ENCODE data around the genes DPP10, DDX18 and C2orf76.

CAGE:
- cytosol, long polyA minus RNA, result no peak
- cytosol, long polyA plus RNA, result no peak
- long polyA plus RNA, result no peak
- nucleus, long polyA minus RNA, result no peak
- nucleus, long polyA plus RNA, result no peak
Observed at GRCh38 chr2:113849038-113849429, 40.9 kb upstream of the ACTR3 start.

GRCh38 chr2:113972744-113973561 lies 83.1 kb downstream of the ACTR3 start:
CAGE:
- cytosol, long polyA minus RNA, result no peak
- cytosol, long polyA plus RNA, result no peak
- long polyA plus RNA, result no peak
- nucleus, long polyA minus RNA, result start-site peak on the minus strand at chr2:113973031-113973110, 5 reads
- nucleus, long polyA plus RNA, result no peak

DNA sequence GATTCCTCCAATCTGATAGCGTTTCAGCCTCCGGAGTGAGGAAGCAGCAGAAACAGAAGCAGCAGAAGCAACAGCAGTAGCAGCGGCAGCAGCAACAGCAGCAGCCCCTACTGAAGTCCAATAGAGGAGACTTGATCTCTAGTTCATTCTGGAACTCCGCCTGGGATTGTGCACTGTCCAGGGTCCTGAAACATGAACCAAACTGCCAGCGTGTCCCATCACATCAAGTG lies at the start of gene DPP10:
TSS of gene DPP10 (plus strand) at position 55 of the 230 bp plus-strand sequence.
CAGE:
- cytosol, long polyA minus RNA, result no peak
- cytosol, long polyA plus RNA, result no peak
- long polyA plus RNA, result no peak
- nucleus, long polyA minus RNA, result no peak
- nucleus, long polyA plus RNA, result no peak

DNA sequence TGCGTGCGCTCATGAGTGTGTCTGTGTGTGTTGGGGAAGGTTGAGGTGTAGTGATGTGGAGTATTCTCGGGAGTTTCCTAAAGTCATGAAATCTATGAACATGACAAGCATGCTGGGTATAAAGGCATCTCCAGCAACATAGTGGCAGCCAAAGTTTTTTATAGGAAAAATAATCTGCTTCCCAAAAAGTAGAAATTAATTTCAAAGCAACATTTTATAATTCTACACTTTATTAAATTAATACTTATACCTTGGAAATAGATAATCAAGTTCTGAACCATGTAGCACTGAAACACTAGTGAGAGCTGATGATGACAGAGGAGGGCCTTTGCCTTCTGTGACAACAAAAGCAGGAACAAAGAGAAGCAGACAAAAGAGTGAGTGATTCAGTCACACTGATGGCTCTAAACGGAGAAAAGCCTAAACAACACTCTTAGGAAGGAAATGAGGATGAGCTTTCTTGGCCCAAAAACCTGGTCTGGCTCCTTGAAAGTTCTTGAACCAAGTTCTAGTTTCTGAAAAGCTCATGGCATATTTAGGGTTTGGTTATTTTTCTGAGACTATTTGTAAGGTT lies 271.8 kb downstream of the DPP10 start:
CAGE:
- cytosol, long polyA minus RNA, result no peak
- cytosol, long polyA plus RNA, result no peak
- long polyA plus RNA, result no peak
- nucleus, long polyA minus RNA, result no peak
- nucleus, long polyA plus RNA, result no peak

DNA sequence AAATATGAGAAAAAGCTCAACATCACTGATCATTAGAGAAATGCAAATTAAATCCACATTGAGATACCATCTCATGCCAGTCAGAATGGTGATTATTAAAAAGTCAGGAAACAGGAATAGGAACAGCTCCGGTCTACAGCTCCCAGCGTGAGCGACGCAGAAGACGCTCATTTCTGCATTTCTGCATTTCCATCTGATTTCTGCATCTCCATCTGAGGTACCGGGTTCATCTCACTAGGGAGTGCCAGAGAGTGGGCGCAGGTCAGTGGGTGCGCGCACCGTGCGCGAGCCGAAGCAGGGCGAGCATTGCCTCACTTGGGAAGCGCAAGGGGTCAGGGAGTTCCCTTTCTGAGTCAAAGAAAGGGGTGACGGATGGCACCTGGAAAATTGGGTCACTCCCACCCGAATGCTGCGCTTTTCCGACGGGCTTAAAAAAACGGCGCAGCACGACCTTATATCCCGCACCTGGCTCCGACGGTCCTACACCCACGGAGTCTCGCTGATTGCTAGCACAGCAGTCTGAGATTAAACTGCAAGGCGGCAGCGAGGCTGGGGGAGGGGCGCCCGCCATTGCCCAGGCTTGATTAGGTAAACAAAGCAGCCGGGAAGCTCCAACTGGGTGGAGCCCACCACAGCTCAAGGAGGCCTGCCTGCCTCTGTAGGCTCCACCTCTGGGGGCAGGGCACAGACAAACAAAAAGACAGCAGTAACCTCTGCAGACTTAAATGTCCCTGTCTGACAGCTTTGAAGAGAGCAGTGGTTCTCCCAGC lies 10.6 kb upstream of the DDX18 start:
CAGE:
- cytosol, long polyA minus RNA, result no peak
- cytosol, long polyA plus RNA, result no peak
- long polyA plus RNA, result no peak
- nucleus, long polyA minus RNA, result no peak
- nucleus, long polyA plus RNA, result no peak

GRCh38 chr2:117814176-117815241 lies at the start of gene DDX18:
Gene DDX18 (plus strand): TSS chr2:117814691.
CAGE:
- cytosol, long polyA minus RNA, result start-site peak on the plus strand at chr2:117814700-117814774, 995 reads
- cytosol, long polyA plus RNA, result start-site peak on the plus strand at chr2:117814686-117814777, 1,570 and 394 reads in 2 replicates
- long polyA plus RNA, result start-site peak on the plus strand at chr2:117814688-117814775, 2,303 and 2,409 reads in 2 replicates
- nucleus, long polyA minus RNA, result start-site peak on the plus strand at chr2:117814691-117814724, 1,194 reads
- nucleus, long polyA plus RNA, result start-site peak on the plus strand at chr2:117814686-117814775, 2,033 and 2,362 reads in 2 replicates

DNA sequence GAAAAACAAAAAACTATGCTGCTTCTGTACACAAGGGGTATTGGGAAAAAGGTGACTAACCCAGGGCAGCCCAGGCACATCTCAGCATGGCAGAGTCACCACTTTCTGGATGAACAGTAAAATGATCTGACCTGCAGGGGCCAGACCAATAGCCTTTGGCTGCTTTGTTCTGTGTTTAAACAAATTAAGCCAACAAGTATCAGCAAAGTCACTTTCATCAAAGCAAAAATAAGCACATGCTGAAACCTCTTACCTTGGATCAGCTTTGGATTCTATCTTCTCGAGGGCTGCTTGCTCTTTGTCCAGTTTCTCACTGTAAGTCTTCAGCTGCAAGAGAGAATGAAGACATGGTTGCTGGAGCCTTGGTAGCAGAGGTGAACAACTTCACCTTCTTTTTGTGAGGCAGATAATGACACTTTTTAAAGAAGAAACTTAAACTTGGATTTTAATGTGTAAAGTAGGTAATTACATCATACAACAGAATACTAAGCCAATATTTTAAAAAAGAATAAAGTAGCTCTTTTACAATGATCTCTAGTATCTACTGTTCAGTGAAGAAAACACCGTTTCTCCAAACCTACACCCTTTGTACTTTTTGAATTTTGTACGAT lies 64.7 kb downstream of the CCDC93 start:
CAGE:
- cytosol, long polyA minus RNA, result no peak
- cytosol, long polyA plus RNA, result no peak
- long polyA plus RNA, result no peak
- nucleus, long polyA minus RNA, result no peak
- nucleus, long polyA plus RNA, result no peak

GRCh38 chr2:118000472-118001096 lies 13.3 kb downstream of the CCDC93 start:
CAGE:
- cytosol, long polyA minus RNA, result start-site peak on the minus strand at chr2:118000850-118000924, 9 reads
- cytosol, long polyA plus RNA, result no peak
- long polyA plus RNA, result no peak
- nucleus, long polyA minus RNA, result no peak
- nucleus, long polyA plus RNA, result no peak

GRCh38 chr2:118014347-118014835 lies 521 bp upstream of the CCDC93 start:
CAGE:
- cytosol, long polyA minus RNA, result no peak
- cytosol, long polyA plus RNA, result no peak
- long polyA plus RNA, result no peak
- nucleus, long polyA minus RNA, result no peak
- nucleus, long polyA plus RNA, result no peak

DNA sequence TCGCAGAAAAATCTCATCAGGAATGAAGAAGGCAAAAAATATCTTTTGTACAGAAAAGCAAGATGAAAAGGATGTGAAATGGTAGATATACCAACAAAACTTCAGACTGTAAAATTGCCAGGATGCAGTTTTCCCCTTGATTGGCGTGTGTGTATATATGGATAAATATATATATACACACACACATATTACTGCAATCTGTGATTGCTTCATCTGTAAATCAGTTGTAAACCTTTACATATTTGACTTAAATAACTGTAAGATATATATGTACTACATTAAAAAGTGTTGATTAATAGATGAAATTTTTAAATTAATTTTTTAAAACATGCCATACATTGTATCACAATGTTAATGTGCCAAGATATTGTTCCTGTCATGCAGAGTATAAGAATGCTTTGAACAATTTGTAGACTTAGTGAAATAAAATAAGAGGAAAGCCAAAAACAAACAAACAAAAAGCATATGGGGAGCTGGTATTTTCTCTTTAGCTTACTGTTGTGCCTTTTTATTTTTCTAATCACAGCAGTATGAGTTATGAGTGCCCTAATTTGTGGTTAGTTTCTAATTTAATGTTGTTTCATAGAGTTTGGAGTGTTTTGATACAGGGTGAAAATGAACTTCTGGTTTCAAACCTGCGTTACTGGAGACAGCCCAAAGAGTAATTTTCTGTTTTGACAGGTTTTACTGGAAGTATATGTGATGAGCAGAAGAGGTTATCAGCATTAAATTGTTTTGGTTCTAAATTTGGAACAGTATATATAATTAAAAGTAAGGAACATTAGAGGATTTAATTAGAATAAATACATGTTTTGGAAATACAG lies 20.2 kb downstream of the INSIG2 start:
CAGE:
- cytosol, long polyA minus RNA, result no peak
- cytosol, long polyA plus RNA, result no peak
- long polyA plus RNA, result no peak
- nucleus, long polyA minus RNA, result no peak
- nucleus, long polyA plus RNA, result no peak

GRCh38 chr2:118223427-118223697 lies 135.1 kb downstream of the INSIG2 start:
CAGE:
- cytosol, long polyA minus RNA, result no peak
- cytosol, long polyA plus RNA, result no peak
- long polyA plus RNA, result no peak
- nucleus, long polyA minus RNA, result no peak
- nucleus, long polyA plus RNA, result no peak

DNA sequence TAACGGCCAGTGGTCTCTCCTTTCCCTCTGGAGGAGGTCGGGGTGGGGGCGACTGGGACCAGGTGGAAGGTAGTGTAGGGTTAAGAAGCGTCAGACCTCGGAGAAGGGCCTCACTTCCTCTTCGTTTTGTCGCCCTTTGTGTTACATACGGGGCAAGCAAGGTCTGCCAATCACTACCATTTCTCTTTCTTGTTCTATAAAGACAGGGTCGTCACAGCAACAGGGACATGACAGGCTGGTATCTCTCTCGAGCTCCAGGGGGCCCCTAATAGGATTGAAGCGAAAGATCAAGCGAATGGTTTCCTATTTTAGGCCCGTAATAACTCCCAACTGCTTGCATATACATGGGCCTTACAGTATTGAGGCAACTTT lies 136.7 kb downstream of the INSIG2 start:
CAGE:
- cytosol, long polyA minus RNA, result no peak
- cytosol, long polyA plus RNA, result no peak
- long polyA plus RNA, result no peak
- nucleus, long polyA minus RNA, result no peak
- nucleus, long polyA plus RNA, result no peak

DNA sequence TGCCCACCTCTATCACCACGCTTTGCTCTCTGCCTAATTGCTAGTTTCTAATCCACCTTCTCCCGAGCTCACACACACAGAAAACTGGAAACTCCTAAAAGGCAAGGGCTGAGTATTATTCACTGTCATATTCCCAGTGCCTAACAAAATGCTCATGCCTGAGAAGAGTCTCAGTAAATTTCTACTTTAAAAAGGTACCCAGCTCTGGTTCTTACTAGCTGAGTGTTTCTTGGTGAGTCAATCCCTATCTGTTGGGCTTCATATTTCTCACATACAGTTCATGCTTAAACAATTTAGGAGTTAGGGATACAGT lies 205.0 kb downstream of the EN1 start:
CAGE:
- cytosol, long polyA minus RNA, result no peak
- cytosol, long polyA plus RNA, result no peak
- long polyA plus RNA, result no peak
- nucleus, long polyA minus RNA, result no peak
- nucleus, long polyA plus RNA, result no peak

GRCh38 chr2:118846071-118846288 lies 1.5 kb downstream of the EN1 start:
CAGE:
- cytosol, long polyA minus RNA, result no peak
- cytosol, long polyA plus RNA, result no peak
- long polyA plus RNA, result no peak
- nucleus, long polyA minus RNA, result no peak
- nucleus, long polyA plus RNA, result no peak

DNA sequence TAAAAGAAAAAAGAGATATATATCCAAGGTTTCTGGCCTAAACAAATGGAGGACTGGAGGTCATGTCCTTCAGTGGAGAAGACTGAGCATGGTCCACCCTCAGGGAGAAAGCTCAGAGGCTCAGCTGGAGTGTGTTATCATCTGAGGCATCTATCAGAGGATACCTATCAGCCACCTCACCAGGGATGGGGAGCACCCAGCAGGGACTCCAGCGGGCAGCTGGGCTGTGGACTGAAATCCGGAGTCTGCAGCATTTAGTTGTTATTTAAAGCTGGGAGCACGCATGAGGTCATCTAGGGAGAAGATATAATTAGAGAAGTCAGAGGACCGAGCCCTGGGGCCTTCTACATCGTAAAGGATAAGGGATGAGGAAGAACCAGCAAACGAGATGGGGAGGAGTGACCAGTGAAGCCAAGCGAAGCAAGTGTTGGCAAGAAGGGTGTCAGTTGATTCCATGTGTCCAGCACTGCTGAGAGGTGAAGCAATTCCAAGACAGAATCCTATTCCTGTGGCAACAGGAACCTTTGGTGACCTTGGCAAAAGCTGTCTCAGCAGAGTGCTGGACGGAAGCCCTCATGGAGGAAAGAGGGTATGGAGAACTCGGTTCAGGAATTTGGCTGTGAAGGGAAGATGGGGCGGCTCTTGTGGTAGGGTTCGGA lies 70.3 kb downstream of the STEAP3 start:
CAGE:
- cytosol, long polyA minus RNA, result no peak
- cytosol, long polyA plus RNA, result no peak
- long polyA plus RNA, result no peak
- nucleus, long polyA minus RNA, result no peak
- nucleus, long polyA plus RNA, result no peak

CAGE:
- cytosol, long polyA minus RNA, result no peak
- cytosol, long polyA plus RNA, result no peak
- long polyA plus RNA, result no peak
- nucleus, long polyA minus RNA, result no peak
- nucleus, long polyA plus RNA, result no peak
Observed at GRCh38 chr2:119366120-119366504, 522 bp downstream of the C2orf76 start.

DNA sequence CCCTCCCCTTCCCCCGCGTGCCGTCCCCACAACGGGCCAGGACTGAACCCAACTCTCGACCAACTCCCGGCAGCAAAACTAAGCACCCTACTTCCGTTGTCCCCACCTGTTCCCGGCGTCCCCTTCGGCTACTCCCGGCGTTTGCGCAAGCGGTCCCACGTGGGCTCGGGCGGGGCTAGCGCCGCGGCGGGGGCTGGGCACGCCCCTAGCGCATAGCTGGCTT lies at the start of gene C2orf76:
TSS of gene C2orf76 (minus strand) at position 151 of the 223 bp plus-strand sequence.
CAGE:
- cytosol, long polyA minus RNA, result start-site peak on the minus strand centred at position 134 of the sequence, 28 bp wide, 46 reads
- cytosol, long polyA plus RNA, result start-site peak on the minus strand centred at position 131 of the sequence, 36 bp wide, 313 and 163 reads in 2 replicates
- long polyA plus RNA, result start-site peak on the minus strand centred at position 136 of the sequence, 32 bp wide, 481 and 396 reads in 2 replicates
- nucleus, long polyA minus RNA, result start-site peak on the minus strand centred at position 104 of the sequence, 66 bp wide, 16 reads
- nucleus, long polyA plus RNA, result start-site peak on the minus strand centred at position 126 of the sequence, 27 bp wide, 98 and 103 reads in 2 replicates

GRCh38 chr2:119429466-119430129 lies 2.1 kb upstream of the TMEM37 start:
CAGE:
- cytosol, long polyA minus RNA, result no peak
- cytosol, long polyA plus RNA, result no peak
- long polyA plus RNA, result no peak
- nucleus, long polyA minus RNA, result no peak
- nucleus, long polyA plus RNA, result no peak

DNA sequence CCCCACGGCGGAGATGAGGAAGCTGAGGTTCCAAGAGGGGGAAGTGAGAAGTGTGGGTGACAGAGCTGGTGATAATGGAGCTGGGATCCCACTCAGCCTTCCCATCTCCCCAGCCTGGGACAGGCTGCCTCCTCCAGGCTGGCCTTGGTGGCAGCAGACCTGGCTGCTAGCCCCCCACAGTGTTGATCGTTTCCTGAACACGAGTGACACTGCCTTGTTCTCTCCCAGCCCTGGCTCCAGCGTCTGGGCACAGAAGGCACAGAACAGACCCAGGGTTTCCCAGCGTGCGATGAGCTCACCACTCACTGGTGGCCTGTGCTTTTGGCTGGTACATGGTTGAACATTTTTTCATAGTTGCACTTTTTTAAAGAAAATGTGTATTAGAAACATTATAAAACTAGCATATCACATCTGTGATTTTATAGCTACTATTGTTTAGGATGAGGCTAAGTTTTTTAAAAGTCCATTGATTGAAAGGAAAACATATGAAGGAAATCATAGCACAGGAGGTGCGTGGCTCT lies 40.9 kb downstream of the SCTR start:
CAGE:
- cytosol, long polyA minus RNA, result no peak
- cytosol, long polyA plus RNA, result no peak
- long polyA plus RNA, result no peak
- nucleus, long polyA minus RNA, result no peak
- nucleus, long polyA plus RNA, result no peak

DNA sequence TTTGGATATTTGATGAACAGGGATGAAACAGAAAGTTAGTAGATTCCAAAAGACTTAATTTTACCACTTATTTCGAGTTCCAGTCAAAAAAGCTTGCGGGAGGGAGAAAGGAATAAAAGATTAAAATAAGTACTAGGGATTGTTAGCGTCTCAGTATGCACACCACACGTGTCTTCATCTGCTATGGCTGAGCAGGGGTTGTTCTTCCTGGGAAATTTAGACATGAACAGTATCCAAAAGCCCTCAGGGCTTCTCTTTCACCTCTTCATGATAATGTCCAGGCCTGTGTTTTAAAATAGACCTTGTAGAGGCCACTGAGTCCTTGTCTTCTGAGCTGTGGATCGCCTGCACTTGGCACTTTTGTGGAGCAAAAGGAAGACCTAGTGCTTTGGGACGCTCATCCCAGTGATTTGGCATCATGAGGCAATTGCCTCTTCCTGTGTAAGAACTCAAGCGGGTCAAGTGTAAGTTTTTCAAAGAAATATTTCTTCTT lies 52.4 kb downstream of the CFAP221 start:
CAGE:
- cytosol, long polyA minus RNA, result no peak
- cytosol, long polyA plus RNA, result no peak
- long polyA plus RNA, result no peak
- nucleus, long polyA minus RNA, result no peak
- nucleus, long polyA plus RNA, result no peak

Data from keratinocyte (primary cell).